ENCODE measurements around the gene GRAMD1C.

DNA sequence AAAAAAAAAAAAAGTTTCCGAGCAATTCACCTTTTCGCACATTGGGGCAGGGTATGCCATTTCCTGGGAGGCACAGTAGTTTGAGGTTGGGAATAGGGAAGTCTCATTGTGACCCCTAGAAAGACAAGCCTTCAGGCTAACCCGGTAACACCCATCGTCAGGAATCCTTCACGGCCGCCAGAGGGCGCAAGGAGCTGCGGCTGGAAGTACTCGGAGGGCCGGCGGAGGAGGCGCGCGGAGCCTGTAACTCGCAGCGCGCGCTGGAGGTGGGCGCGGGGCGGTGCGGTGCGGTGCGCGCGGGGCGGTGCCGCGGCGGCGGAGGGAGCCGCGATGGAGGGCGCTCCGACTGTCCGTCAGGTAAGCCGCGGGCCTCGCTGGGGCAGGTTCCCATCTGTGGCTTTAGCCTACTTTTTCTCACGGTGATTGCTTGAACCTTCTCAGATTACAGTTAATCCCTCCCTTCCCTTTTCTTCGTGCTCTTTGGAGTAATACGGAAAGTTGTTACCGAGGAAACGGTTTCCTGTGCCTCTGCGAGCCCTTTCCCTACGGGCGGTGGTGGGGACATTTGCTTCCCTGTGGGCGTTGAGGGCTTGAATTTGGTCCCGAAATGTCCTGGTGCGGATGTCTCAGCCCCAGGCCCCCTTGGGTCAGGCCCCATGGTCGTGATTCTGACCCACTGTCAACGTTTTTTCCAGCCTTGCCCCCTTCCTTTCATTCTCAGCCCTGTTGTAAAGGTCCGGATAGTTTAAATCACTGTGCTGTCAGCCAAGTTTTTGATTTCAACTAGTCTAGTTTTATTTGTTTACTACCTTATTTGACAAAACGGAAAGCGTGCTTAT is at the start of gene GRAMD1C:
Gene GRAMD1C, plus strand, starts transcription at position 209 of the 839 bp plus-strand sequence.
- PRO-cap = no peak

DNA sequence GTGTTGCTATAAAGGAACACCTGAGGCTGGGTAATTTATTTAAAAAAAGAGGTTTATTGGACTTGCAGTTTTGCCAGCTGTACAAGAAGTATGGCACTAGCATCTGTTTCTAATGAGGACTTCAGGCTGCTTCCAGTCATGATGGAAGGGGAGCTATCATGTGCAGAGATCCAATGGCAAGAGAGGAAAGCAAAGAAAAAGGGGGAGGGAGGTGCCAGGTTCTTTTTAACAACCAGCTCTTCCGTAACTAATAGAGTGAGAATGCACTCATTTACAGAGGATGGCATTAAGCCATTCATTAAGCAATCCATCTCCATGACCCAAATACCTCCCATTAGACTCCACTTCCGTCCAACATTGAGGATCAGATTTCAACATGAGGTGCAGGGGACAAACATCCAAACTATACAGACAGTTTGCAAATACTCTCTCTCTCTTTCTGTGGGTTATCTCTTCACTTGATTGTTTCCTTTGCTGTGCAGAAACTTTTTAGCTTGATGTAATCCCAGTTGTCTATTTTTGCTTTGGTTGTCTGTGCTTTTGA is 21.1 kb downstream of the ZDHHC23 start:
- PRO-cap = no peak

- PRO-cap = no peak
These were observed 23.4 kb downstream of the ZNF80 start for GRCh38 chr3:114213796-114214618.

DNA sequence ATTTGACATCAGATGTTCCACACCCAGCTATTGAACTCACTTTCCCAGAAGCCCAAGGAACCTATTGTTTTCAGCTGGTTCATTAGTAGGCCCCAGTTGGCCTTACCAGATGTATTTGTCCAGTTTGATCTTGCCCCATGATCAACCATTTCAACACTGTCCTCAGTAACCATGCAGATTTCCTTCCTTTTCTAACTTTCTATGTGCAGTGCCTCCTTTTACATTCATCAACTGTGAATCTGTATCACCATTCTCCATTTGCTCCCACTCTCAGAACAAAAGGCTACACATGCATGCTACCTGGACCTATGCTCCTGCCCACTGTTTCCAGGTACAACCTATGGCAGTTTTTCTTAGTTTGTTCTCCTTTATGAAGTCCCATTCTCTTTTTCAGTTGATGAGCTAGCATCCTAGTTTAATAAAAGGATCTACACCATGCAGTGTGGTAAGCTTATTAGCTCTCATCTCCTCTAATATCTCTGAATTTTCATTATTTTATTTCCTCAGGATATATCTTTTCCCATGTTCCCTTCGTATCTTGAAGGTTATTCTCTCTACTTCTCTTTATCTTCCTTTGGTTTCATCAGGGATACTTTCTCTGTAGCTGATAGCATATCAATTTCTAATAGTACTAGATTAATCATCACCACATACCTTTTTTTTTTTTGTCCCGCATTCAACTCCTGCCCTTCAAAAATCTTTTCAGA is 103.2 kb downstream of the TIGIT start:
- PRO-cap = no peak

DNA sequence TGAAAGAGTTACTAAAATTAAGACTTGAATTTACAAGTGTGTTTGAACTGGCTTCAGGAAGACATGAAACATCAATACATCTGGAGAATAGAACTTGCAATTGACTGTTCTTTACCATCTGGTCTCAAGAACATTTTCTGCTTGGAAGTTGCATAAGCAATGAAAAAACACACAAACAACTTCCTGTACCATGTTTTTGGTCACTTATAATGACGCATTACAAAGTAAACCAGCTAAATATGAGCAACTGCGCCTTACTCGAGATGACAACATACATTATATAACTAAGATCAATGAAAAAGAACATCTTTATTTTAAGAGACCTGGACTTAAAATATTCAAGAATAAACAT is 112.5 kb downstream of the TIGIT start:
- PRO-cap = no peak

- PRO-cap = no peak
These were observed 153.7 kb downstream of the TIGIT start for GRCh38 chr3:114447370-114448017.

GRCh38 chr3:114745740-114746349 is 401.2 kb downstream of the ZBTB20 start:
- PRO-cap = bidirectional peak, plus-strand start at chr3:114746080, minus-strand start at chr3:114745979

GRCh38 chr3:114809653-114810718 is 337.1 kb downstream of the ZBTB20 start:
- PRO-cap = no peak

GRCh38 chr3:114892873-114893571 is 254.1 kb downstream of the ZBTB20 start:
- PRO-cap = no peak

DNA sequence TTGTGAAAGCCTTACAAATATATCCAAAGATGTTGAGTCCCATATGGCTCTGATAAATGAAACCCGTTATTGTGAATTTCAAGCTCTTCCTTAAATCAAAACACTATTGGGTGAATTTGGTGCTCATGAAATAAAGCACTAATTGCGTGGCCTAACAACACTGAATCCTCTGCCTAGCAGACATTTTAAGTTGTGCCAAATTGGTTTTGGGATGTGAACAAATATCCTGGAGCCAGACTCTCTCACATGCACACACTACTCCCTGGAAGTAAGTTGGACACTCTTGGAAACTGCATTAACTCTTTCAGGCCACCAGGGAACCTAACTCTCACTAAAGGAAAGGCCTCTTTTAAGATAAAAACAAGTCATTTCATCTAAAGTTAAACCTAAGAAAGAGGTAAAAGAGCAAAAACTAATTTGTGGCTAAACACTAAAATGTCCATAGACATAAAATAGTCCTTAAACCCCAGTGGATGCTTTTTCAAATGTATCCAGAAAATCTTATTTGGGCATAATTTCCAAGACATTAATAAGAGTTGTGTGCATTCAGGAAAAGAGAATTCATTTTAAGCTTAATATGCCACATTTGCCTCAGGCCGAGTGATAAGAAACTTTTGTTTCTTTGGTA is 61.9 kb downstream of the ZBTB20 start:
- PRO-cap = no peak

- PRO-cap = no peak
These were observed 190.8 kb downstream of the LSAMP start for GRCh38 chr3:116254453-116254855.

DNA sequence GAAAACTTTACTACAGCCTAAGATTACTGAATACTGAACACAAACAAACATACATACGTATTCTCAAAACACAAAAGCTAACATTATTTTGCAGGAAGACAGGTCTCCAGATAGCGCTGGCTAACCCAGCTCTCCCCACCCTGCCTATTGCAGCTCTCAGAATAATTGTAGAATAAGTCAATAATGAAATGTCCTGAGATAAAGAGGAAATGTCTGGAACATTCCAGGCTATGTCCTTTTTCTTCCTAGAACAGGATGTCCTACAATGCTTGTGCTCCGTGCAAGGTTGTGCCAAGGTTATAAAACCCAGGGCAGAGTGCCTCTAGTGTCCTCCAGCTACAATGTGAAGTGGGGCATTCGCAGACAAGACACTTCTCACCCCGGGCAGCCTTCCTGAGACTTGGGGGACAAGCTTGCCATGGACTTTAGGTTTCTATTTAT is 1164.8 kb upstream of the LSAMP start:
- PRO-cap = no peak

DNA sequence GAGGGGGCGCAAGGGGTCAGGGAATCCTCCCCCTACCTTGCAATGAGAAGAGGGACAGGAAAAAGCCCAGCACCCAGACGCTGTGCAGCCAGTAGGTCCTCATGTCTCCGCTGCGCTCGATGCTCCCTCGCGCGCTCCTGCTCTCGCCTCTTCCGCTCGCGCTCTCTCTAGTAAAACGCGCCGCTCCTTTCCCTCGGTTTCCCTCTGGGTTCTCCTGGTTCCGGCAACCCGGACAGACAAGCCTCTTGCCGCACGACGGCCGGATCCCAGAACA is 1037.6 kb downstream of the IGSF11 start:
- PRO-cap = no peak

DNA sequence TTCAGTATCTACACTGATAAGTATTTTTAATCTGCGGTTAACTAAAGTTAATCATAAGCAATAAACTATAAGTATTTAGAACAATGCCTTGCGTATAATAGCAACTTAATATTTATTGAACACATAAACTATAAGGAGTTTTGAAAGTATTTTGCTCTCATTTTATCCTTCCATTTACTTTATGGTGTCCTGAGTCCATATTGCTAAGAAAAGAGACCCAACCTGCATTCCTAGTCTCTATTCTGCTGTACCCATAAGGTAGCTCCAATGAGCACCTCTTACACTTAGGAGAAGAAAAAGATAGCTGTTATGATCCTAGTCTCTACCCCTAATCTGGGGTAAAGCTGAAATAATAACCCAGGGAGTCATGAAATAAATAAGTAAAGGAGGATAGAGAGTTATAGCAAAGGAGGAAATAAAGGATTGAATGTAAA is 268.7 kb downstream of the IGSF11 start:
- PRO-cap = no peak

- PRO-cap = no peak
These were observed 10.6 kb upstream of the IGSF11 start for GRCh38 chr3:119045104-119045768.

GRCh38 chr3:119349175-119350058 is 55.2 kb downstream of the ARHGAP31 start:
- PRO-cap = unidirectional peak, plus-strand start at chr3:119349770

DNA sequence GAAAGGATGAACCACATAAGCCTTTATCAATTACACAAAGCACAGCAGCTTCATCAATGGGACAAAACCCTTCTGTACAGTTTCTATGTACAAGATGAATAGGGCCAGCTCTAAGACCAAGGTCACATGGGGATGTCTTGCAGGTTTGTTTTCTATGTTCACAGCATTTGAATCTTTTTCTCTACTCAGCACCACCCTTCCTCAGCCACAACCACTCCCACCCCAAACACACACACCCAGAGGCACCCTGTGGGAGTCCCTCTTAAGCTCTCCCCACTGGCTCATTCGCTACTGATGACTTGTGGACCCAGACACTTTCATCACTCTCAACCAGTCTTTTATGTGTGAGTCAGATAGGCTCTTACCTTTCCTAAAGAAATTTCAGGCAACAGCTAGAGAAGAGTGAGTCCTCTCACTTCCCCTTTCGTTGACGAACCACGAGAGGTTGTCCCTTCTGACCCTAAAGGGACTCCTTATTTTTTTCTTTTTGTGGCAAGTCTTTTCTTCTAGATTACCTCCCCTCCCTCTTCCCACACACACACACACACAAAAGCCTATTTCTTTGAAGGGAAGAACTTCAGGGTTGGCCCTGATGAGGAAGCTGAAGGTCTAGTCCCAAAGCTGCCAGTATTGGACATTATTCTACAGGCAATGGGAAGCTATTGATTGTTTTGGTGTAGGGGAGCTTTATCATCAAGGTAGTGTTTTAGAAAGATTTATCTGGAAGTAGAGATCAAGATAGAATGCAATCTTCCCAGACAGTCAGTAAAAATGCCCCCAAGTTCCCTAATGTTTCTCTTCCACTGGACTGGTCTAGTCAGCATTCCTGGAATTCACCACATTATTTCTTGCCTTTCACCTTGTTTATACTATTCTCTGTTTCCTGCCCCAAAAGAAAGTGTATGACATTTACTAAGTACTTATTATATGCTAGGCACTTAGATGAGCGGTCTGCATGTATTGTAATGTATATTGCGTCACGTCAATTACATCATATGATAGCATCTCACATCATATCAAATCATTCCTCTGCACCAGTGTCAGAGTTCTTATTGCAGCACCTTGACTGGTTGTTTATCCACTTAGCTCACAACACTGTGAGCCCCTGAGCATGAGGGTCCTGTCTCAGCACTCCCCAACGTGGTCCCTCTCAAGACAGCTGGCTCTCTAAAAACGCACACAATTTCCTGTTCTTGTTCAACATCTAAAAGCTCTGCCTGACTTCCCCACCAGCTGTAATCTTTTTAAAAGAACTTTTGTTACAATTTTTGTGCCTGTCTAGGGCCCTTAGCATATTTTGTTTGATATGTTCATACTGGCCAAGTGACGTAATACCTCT is 58.4 kb downstream of the ARHGAP31 start:
- PRO-cap = unidirectional peak, plus-strand start at position 291 of the sequence

DNA sequence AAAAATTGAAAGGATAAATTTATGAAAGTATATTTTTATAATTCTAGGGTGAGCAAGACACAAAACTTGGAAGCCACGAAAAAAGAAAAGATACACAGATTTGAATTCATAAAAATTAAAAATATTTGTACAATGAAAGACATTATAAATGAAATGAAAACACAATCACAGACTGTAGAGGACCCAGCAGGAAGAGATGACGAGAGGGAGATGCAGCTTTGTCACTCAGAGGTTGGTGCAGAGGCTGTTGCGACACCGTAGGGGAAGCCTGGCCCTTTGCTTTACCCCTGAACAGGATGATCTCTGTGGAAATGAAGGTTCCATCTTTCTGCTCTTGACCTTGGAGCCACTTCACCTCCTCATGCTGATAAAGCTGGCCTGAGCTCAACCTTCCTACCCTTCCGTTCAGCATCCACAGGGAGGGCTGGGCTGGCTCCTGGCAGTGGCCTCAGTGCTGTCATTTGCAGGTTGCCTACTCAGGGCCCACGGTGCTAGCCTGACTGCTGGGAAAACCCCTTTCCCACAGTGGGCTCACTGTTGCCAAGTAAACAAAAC is 2.9 kb upstream of the CD80 start:
- PRO-cap = no peak

DNA sequence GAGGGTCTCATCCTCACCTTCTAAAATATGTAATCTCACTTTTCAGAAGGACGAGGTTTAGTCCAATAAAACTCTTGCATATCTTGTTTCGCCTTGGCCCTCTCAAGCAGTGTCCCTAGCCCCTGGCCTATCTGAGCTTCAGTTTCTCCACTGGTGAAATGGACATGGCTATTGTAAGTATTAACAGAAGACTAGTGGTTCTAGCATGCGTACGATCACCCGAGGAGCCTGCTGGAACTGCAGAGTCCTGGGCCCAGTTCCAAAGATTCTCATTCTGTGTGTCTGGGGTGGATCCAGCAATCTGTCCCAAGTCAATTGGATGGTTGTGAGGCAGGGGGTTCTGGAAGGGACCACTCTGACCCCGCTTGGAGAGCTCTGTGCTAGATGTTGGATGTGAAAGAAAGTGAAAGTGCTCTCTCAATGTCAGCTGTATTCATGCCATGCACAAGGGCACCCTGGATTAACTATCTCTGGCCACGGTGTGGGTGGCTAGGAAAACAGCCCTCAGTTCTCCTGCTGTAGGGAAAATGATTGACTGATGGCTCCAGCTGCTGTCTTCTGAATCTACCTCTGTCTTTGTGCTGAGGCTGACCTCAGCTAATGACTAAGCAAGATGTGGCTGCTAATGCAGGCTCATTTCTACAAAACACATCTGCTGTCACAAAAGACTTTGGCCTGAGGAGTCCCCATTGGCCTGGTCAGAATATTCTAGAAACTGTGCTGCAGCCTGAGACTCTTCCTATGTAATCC is 1.9 kb upstream of the PLA1A start:
- PRO-cap = no peak

DNA sequence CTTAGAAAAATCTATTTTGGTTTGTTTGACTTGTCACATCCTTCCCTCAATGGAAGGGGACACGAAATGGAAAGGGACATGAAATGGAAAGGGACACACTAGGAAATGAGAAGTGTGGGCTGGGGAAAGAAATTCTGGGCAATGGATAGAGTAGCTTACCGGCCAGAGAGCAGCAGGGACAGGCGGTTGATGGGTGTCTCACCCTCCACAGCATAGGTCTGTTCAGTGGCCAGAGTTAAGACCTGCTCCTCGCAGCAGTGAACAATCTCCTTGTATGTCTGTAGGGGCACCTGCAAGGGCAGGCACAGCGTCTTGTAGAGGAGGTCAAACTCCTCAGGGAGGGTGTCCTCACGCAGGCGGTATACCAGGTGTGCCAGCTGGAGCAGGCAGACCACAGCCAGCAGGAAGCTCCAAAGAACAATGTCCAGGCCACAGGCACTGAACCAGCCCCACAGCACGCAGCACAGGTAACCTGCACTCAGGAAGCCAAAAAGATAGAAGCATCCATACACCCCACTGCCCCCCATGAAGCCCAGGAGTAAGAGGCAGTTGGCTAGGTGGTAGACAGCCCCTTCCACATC is 525 bp downstream of the POPDC2 start:
- PRO-cap = no peak